Airway epithelial cell (primary cell): ENCODE measurements around a stretch of chr20.

GRCh38 chr20:33654880-33655324, 7.2 kb upstream of the C20orf144 start:
- RAMPAGE, long total RNA, result no peak

- RAMPAGE, long total RNA, result no peak
These were observed 1.6 kb downstream of the C20orf144 start for GRCh38 chr20:33663614-33664307.

- RAMPAGE, long total RNA, result no peak
These were observed 653 bp upstream of the NECAB3 start for GRCh38 chr20:33674665-33675497.

DNA sequence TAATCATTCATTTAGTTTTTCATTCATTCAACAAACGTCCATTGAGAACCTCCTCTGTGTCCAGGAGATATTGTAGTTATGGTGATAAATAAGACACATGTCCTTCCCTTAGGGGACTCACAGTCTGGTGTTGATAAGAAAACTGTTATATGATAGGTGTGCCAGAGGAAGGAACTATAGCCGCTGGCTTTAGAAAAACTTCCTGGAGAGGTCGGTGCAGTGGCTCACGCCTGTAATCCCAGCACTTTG, 11.9 kb downstream of the ZNF341 start:
- RAMPAGE, long total RNA, result no peak

DNA sequence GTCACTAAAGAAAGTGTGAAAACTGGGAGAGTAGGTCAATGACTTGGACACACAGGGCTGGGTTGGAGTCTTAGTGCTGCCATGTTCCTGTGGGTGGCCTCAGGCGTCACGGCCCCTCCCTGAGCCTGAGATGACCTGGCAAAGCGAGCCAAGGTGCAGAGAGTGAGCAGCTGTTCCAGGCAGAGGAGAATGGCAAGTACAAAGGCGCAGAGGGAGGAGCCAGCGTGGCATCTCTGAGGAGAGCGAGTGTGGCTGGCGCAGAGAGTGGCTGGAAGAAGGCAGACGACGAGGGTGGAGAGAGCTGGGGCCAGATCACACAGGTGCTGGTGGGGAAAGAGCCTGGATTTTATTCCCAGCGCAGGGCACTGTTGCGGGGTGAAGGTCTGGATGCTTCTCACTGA, 20.6 kb upstream of the CHMP4B start:
- RAMPAGE, long total RNA, result no peak

DNA sequence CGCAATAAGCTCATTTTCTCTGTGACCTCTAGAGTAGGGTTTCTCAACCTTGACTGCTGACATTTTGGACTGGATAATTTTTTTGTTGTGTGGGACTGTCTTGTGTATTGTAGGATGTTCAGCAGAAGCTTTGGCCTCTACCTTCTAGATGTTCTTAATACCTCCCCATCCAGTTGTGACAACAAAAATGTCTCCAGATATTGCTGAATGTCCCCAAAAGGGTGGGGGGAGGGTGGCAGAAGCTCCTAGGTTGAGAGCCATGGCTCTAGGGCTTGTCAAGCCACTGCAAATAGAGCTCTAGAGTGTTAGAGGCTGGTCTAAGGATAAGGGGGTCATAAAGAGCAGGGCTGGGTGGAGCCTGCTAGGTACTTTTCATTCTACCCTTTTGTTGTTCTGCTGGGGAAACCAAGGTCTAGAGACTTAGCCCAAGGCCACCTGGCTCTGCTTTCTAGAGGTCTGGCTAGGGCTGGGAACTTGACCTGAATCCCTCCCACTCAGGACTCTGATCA, 13.5 kb downstream of the CHMP4B start:
- RAMPAGE, long total RNA, result no peak

DNA sequence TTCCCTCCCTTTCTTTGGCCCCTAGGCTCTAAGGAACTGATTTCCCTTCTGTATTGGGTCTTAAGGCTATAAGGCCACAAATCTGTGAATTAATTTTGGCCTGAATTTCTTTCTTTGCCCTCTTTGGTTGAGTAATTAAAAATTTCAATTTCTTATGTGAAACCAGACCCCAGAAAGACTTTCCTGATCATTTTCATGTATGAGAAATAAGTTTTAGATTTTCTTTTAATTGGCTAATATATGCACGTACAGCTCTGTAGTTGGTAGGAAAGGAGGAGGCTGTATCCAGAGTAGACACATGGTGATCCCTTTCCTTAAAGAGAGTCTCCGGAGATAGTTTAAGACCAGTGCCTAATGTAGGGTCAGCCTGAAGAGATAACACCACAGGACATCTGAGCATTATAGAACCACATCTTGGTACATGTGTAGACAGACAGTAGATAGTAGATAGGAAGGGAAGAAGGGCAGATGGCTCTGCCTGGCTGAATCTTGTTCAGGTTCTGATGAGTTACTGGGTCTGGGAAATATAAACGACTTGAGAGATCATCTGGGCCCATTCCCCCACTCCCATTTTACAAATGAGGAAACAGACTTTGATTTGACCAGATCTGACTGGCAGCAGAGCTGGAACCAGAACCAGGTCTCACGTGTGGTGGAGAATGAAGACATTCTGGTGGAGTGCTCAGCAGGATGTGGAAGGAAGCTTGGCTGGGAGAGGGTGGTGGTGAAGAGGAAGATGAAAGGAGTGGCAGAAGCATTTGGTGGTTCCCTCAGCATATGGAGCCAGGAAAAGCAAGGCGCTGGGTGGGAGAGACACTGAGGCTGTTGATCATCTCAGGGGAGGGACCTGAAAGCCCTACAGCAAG, 18.5 kb downstream of the CHMP4B start:
- RAMPAGE, long total RNA, result no peak

GRCh38 chr20:33858295-33858623, 47.1 kb downstream of the CHMP4B start:
- RAMPAGE, long total RNA, result no peak

- RAMPAGE, long total RNA, result no peak
These were observed 4.4 kb downstream of the RALY start for GRCh38 chr20:33997641-33999067.

DNA sequence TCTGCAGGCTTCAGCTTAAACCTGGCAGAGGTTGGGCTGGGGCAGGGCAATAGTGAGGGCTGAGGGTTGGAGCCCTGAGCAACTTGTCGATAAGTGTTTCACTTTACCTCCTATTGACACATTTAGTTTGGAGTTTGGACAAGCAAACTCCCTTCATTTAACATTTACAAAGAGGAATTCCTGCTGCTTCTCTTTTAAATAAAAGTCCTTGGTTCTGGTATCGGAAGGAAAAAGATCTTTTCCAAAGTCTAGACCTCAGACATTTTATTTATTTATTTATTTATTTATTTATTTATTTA, 32.4 kb downstream of the RALY start:
- RAMPAGE, long total RNA, result no peak

GRCh38 chr20:34075809-34076604, 36.0 kb downstream of the EIF2S2 start:
- RAMPAGE, long total RNA, result no peak

DNA sequence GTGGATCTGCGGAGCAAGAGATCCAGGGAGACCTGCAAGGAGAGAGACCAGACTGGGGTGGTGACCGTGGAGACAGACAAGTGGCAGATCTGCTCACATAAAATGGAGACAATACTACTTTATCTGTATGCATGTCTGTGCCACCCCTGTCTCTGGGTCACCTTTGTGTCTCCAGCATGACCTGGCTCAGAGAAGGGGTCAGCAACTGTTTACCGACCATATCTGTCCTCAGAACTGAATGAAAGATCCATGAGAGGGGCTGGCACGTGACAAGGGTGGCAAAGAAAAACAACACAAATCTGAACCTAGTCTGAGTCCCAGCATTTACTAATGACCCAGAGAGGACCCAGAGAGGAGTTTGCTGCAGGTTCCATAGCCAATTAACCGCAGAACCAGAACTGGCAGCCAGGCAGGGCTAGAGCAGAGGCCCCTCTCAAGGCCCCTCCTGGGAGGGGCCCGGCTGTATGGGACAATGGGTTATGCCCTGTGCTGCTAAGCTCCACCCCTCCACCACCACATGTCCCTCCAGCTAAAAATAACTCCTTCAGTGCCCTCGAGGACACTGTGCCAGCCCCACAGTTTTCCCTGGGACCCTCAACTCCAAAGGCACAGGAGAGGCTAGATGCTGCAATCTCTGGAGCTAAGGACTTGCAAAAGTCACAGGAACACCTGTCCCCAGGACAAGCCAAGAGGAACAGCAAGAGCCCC, 2.2 kb downstream of the AHCY start:
- RAMPAGE, long total RNA, result no peak

- RAMPAGE, long total RNA, result no peak
These were observed 6.7 kb downstream of the DYNLRB1 start for GRCh38 chr20:34522848-34523457.

DNA sequence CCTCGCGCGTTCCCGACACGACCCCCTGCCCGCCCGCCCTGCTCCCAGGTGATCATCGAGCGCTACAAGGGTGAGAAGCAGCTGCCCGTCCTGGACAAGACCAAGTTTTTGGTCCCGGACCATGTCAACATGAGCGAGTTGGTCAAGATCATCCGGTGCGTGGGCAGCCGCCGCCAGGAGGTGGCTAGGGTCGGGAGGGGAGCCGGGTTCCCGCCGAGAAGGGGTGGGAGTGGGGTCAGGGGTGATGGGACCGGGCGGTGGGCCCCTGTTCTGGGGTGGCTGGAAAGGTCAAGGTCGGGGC, 731 bp downstream of the MAP1LC3A start:
- RAMPAGE, long total RNA, result no peak

- RAMPAGE, long total RNA, result no peak
These were observed 6.5 kb downstream of the TP53INP2 start for GRCh38 chr20:34710623-34711048.

- RAMPAGE, long total RNA, result no peak
These were observed 53.5 kb downstream of the TP53INP2 start for GRCh38 chr20:34757657-34758120.

- RAMPAGE, long total RNA, result no peak
These were observed 14.9 kb downstream of the ACSS2 start for GRCh38 chr20:34891194-34891812.

DNA sequence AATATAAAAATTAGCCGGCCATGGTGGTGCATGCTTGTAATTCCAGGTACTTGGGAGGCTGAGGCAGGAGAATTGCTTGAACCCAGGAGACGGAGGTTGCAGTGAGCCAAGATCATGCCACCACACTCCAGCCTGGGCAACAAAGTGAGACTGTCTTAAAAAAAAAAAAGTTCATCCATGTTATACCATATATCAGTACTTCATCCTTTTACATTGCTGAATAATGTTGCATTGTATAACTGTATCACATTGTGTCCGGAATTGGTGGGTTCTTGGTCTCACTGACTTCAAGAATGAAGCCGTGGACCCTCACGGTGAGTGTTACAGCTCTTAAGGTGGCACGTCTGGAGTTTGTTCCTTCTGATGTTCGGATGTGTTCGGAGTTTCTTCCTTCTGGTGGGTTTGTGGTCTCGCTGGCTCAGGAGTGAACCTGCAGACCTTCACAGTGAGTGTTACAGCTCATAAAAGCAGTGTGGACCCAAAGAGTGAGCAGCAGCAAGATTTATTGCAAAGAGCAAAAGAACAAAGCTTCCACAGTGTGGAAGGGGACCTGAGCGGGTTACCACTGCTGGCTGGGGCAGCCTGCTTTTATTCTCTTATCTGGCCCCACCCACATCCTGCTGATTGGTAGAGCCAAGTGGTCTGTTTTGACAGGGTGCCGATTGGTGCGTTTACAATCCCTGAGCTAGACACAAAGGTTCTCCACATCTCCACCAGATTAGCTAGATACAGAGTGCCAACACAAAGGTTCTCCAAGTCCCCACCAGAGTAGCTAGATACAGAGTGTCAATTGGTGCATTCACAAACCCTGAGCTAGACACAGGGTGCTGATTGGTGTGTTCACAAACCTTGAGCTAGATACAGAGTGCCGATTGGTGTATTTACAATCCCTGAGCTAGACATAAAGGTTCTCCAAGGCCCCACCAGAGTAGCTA, 21.5 kb downstream of the ACSS2 start:
- RAMPAGE, long total RNA, result no peak

- RAMPAGE, long total RNA, result no peak
These were observed 27.5 kb downstream of the ACSS2 start for GRCh38 chr20:34903630-34904646.

DNA sequence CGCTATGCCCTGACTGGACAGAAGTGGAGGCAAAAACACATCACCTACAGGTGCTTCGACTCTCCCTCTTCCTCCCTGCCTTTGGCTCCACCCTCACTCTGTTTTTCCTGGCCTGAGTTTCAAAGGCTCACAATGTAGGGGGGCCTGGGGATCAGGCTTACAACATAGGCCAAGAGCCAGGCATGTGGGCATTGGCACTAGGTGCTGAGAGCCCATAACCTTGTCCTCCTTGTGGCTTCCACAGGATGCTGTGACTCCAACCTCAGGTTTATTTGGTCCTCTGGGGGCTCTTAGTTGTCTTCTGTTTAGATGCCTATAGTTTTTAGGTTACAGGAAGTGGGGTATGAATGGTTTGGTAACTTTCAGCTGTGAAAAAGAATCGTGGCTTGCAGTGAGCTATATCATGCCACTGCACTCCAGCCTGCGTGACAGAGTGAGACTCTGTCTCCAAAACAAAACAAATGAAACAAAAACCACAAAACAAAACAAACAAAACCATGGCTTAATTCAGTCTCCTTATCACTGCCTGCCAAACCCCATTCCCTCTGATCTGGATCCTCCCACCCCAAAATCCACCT, 25.6 kb downstream of the MMP24 start:
- RAMPAGE, long total RNA, result no peak